ENCODE measurements around the genes SMIM22 and TMEM114.

- PRO-cap, result no peak
Measured at GRCh38 chr16:4639718-4640412, 15.2 kb downstream of the MGRN1 start.

- PRO-cap, result unidirectional peak, minus-strand start at chr16:4681213
Measured at GRCh38 chr16:4680881-4681817, 12.2 kb upstream of the NUDT16L1 start.

- PRO-cap, result no peak
Measured at GRCh38 chr16:4699145-4699767, 5.9 kb downstream of the NUDT16L1 start.

- PRO-cap, result bidirectional peak, plus-strand start at chr16:4795369, minus-strand start at chr16:4795269
Measured at GRCh38 chr16:4795007-4795531, at the start of gene SMIM22. SMIM22 (plus strand) TSS chr16:4795369.

GRCh38 chr16:4832723-4832961 is 14.4 kb downstream of the GLYR1 start:
- PRO-cap, result no peak

- PRO-cap, result no peak
Measured at GRCh38 chr16:4863635-4864183, 16.4 kb downstream of the UBN1 start.

GRCh38 chr16:4874595-4875640 is 27.6 kb downstream of the UBN1 start:
- PRO-cap, result no peak

DNA sequence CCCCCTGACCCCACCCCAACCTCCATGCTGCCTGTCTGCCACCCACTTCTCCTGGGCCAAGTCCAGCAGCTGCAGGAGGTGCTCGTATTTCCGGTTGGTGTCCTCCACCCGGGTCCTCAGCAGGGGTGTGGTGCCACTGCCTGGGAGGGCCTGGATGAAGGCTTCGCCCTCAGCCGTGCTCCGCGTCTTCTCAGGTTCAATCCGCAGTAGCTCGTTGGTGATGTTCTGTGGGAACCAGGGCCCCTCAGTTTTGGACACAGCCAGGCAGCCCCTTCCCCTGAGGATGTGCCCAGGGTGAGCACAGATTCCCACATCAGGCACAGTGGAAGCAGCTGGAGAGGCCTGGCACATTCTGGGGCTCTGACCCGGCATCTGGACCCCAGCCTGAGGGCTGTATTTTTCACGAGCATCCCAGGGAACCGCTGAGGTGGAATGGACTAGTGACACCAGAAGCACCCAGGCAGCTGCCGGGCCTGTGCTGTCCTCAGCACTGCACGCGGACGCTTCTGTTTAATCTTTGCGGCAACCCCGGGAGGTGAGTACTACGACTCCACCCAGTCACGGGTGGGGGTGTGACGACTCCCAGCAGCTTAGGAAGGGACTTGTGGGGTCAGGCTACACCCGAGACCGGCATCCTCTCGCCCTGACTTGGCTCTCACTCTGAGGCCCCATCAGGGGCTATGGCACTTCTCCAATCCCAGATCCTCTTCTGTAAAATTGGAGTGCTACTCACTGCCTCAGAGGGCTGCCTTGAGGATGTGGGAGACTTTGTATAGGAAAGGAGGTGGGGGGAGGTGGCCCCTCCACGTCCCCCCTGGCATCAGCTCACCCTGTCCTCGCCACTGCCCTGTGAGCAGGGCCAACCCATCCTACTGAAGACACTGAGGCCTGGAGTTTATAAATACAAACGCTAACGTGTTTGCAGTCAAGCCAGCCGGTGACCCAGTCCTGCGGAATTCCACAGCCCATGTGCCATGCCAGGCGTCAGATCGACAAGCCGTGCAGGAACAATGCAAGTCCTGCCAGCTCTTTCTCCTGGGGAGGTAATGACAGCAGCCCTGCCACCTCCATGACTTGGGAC is 44.6 kb downstream of the PPL start:
- PRO-cap, result no peak

- PRO-cap, result no peak
Measured at GRCh38 chr16:5020430-5020954, 13.2 kb downstream of the NAGPA start.

- PRO-cap, result no peak
Measured at GRCh38 chr16:5117407-5117891, 19.9 kb upstream of the EEF2KMT start.

DNA sequence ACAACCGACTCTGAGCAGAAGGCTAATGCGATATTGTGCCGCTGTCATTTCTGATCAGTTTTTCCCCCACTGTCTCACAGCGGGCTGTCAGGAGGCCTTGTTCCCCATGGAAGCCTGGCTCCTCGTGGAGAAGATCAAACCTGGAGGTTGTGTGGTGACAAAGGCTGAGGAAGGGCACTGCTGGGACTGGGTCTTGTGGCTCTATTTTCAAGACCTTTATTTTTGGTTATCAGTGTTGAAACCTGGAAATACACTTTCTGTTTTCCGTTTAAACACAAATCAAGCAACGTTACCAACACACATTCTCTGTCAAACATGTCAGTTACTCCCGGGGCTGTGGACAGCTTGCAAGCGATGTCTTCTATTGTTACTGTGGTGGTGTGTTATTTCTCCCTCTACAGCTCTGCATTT is 1245.4 kb downstream of the TMEM114 start:
- PRO-cap, result no peak

GRCh38 chr16:8590115-8590668 is at the start of gene TMEM114:
TMEM114 (minus strand) TSS chr16:8590511.
- PRO-cap, result no peak

DNA sequence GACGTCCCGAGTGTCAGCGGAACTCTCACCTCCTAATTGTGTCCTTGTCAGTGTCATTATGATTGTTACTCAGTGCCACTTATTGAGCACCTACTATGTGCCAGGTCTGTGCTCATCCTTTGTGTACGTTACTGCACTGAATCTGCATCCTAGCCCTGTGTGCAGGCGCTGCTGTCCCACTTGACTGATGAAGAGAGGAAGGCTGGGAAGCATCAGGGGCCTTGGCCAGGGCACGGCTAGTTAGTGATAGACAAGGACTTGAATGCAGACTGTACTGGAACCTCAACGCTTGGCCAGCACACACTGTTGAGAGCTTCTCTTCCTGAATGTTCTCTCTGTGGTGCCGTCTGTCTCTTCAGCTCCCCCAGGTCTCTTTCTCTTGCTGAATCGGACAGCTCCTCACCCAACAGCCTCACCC is 21.1 kb downstream of the METTL22 start:
- PRO-cap, result no peak

GRCh38 chr16:8713447-8714013 is 39.1 kb downstream of the ABAT start:
- PRO-cap, result no peak

- PRO-cap, result unidirectional peak, plus-strand start at chr16:8818876
Measured at GRCh38 chr16:8818726-8819293, 21.2 kb downstream of the PMM2 start.

- PRO-cap, result no peak
Measured at GRCh38 chr16:8842084-8842470, 26.7 kb downstream of the CARHSP1 start.

DNA sequence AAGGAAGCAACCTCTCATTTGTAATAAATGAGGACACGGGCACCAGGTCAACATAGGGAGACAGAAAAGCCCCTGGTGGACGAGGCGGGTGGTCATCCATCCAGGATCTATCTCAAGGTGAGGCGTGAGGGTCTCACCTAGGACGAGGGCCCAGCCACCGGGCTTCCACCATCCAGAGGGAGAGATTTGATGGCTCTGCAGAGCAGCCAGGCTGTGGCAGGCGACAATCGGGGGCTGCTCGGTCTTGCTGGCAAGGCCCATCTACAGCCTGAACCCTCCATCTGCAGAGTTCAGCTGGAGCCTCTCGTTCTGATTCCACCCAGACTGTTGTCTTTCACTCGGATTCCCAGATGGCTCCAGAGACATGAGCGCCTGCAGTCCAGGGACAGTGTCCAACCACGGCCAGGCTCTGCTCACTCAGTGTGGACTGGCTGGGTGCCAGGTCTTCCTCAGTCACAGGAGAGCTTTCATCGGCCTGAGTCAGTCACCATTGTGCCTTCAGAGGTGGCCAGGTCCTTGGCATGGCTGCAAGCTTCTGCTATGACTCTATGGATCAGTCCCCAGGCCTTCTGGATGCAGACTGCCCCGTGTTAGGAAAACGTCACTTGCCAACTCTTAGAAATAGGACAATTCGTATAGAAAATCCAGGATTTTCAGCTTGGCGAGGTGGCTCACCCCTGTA is 5.9 kb downstream of the LITAFD start:
- PRO-cap, result no peak

DNA sequence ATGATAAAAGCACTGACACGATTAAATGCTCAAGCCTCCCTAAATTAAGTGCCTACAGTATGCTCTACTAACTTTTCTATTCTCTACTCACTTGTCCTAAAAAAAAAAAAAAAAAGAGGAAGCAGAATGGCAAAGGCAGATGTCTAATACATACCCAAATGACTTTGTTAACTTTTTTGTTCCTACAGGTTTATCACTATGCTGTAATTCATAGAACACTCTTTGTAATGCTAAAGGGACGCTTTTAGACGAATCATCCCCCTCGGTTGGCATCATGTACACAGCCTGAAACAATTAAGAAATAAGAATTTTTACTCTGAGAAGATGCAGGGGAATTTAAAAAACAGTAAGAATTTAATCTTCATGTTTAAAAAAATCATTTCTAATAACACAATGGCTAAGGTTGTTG is 34.7 kb downstream of the LITAFD start:
- PRO-cap, result no peak

GRCh38 chr16:8920860-8921329 is 38.7 kb downstream of the LITAFD start:
- PRO-cap, result no peak

DNA sequence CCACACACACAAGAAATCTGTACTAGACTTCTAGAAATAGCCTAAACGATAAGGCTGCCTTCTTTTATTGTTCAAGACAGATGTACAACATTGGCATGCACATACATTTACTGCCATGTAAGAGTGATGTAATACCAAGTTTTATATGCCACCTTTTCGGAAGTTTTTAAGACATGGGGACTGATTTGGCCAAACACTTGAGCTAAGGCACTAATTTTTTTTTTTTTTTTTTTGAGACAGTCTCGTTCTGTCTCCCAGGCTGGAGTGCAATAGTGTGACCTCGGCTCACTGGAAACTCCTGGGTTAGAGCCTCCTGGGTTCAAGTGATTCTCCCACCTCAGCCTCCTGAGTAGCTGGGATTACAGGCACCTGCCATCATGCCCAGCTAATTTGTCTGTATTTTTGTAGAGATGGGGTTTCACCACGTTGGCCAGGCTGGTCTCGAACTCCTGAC is 28.7 kb downstream of the USP7 start:
- PRO-cap, result no peak

All from left colon (tissue), 1 donor.